Frontal cortex (tissue), 2 donors: ENCODE measurements around the gene ASPHD2.

DNA sequence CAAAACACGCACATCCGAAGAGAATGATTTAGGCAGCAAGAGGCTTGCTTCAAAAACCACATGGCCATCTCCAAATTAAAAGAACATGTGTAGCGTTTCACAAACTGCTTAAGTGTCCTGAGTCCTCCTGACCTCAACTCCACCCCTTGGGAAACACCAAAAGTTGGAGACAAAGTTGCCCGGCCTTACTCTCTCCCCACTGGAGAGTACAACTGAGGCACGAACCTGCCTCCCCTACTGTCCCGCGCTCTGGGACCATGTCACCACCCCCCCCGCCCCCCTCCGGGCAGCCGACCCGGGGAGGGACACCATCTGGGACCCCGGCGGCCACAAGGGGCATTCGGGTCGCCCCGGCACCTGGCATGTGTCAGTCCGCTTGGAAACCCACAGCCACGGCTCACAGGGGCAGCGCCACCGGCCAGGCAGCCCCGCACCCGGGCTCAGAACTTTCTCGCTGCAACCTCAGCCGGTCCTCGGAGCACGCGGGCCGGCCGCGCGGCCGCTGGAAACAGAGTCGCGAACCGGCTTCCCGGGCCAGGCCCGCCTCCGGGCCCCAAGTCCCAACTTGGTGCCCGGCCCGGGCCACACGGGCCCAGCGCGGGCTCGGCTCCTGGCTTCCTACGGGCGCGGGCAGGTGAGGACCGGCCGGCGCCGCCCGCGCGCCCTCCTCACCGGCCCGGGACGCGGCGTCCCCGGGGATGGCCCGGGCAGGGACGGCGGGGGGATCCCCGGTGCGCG, 160.0 kb upstream of the GRK3 start:
- RAMPAGE, long total RNA = no peak

GRCh38 chr22:25406522-25406742, 158.0 kb upstream of the GRK3 start:
- RAMPAGE, long total RNA = no peak

DNA sequence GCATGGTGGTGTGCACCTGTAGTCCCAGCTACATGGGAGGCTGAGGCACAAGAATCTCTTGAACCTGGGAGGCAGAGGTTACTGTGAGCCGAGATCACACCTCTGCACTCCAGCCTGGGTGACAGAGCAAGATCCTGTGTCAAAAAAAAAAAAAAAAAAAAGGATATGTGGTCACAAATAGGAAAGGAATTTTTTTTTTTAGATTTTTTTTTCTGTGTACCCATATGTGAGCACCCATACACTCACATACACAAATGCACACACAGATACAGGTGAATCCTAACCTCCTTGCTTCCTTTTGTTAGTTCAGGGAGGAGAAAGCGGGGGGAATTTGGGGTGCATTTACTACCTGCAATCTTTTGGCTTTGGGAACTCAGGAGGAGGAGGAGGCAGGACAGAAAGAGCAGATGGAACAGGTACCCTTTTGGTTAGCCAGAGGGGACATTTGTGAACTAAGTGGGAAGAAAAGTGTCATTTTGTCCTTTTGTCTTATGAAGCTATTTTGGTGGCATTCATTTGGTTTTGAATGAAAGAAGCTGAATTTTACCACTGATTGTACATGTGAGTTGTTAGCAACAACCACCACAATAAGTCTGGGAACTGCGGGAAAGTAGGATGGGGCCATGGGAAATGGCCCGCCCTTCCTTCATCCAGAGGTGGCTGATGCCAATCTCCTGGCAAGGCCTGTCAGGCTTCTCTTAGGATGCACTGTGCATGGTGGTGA, 92.9 kb upstream of the GRK3 start:
- RAMPAGE, long total RNA = no peak

DNA sequence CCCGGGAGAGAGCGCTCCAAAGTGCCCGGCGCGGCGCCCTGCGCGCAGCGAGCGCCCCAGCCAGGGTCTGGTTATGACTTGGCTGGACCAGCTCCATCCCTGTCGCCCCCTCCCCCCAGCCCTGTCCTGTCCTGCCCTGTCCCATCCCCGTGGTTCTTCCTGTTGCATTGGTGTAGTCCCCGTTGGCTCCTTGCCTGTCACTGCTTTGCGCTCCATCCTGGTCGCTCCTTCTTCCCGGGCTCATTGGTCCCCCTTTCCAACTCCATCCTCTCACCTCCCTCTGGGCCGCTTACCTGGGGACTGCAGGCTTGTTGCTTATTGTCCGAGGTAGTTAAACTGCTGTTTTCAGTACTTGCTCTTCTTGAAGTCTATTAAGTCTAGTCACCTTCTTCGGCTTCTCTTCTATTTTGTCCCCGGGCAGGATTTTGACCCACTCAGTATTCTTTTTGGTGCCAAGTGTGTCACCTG, 907 bp downstream of the GRK3 start:
- RAMPAGE, long total RNA = no peak

- RAMPAGE, long total RNA = no peak
Measured at GRCh38 chr22:25749219-25750209, 7.5 kb downstream of the MYO18B start.

- RAMPAGE, long total RNA = no peak
Measured at GRCh38 chr22:26428741-26429788, at the start of gene ASPHD2. Gene ASPHD2, plus strand, starts transcription at chr22:26429260.

- RAMPAGE, long total RNA = no peak
Measured at GRCh38 chr22:26528338-26528879, 16.1 kb upstream of the TFIP11 start.

DNA sequence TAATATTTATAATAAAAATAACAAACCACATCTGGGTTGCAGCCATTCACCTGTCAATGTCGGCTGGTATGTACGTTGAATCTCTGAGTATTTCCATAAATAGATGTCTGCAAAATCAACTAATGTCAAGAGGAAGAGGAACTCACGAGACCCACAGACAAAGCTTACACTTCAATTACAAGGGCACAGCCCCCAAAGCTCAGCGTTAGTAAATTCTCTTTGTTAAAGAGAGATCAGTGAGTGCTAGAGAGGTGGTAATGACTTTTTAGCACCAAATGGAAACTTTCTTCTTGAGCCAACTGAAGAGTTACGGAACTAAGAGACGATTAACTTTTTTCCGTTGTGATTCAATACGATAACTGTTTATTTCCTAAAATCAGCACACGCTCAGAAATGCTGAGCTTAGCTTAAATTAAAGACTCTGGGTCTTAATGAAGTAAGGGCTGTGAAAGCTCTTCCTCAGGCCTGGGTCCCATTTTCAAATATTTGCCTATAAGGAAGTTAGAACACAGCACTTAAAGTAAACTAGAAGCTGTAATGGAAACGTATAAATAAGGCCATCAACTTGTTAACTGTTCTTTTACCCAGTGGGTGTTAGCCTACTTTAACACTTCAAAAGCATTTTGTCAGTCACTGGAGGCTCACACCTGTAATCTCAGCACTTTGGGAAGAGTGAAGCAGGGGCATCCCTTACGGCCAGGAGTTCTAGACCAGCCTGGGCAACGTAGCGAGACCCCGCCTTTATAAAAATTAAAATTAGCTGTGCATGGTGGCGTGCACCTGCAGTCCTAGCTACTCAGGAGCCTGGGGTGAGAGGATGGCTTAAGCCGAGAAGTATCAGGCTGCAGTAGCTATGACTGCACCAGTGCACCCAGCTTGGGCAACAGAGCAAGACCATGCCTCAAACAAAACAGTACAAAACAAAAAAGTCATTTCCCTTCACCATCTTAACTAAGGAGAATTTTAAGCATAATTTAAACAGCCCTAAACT, 22.9 kb upstream of the TFIP11 start:
- RAMPAGE, long total RNA = no peak

DNA sequence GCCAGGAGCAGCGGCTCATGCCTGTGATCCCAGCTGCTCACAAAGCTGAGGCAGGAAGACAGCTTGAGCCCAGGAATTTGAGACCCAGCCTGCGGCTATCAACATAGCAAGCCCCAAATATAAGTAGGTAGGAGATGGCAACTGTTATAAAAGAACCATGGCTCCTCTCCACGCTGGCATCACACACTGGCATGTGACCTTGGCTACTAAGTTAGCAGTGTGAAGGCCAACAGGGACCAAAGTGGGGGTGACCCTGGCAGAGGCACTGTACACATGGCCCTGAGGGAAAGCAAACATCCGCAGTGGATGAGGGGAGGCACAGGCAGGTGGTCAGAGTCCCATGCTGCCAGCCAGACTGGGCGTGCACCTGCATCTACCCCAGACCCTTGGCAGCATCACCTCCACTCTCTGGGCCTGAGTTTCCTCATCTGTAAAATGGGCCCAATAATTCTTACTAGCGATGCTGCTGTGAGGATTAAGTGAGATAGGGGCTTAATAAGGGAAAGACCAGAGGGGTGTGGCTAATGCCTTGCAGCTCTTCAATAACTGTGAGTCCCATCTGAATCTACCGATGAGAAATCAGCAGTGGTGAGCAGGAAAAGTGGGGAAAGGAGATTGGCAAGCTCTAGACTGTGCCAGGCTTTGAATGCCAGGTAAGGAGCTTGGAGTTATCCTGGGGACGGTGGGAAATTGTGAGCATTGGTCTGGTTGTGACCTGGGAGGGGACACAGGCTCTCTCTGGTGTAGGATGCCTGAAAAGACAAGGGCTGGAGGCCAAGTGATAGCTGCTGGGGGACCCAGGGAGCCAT, 32.8 kb downstream of the TPST2 start:
- RAMPAGE, long total RNA = no peak

- RAMPAGE, long total RNA = no peak
Measured at GRCh38 chr22:26568221-26568792, 21.6 kb downstream of the TPST2 start.

DNA sequence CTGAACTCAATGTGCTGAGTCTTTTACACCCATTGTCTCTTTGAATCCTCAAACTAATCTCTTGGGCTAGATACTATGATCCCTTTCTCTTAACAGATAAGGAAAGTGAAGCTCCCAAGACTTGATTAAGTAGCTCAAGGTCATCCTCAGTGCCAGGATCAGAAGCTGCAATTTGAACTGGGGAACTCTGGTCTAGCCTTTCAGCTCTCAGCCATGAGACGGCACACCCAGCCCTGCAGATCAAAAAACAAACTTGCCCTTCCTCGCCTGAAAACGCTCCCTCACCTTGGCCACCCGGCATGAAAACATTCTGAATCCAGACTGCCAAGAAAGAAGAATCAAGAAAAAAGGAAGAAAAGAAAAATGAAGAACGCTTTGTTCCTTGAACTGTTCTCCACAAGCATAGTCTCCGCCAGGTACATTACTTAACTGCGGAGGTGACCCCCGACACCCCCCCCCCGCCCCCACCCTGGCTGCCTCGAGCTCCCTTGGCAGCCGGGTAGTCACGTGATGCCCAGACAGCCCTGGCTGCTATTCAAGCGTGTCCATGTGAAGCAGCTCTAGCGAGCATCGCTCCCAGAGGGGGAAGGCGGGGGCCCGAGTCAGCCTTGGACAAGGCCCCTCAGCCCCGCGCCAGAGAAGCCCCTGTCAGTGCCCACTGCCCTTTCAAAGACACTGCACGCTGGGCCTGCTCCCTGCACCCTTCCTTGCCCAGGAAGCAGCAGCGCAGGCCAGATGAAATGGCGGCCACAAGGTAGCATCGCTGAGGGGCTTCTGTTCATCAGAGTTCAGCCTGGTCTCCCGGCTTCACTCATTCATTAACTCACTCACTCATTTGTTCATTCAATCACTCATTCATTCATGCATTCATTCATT, 486.9 kb downstream of the CRYBA4 start:
- RAMPAGE, long total RNA = no peak

DNA sequence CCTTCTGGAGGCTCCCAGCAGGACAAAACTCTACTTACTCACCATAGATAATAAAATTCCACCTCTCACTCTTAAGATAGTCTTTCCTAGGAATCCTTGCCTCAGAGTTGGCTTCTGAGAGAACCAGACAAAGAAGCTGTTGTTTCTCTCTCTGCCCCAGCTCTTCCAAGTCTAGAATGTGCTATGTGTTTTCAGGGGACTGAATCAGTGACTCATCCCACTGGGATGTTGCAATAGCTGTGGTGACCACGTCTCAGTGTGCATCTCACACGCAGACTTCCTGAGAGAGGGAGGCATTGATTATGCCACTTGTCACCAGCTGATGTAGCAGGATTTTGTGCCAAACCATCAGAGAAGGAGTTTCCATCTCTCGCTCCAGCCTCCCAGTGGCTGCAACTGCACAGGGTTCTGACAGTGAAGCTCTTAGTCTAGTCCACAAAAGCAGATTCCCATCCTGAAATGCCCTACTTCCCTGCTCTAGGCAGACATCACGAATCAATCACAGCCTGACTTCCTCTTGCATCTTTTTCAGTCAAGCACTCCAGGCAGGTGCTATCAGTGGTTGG, 491.4 kb downstream of the CRYBA4 start:
- RAMPAGE, long total RNA = no peak

GRCh38 chr22:27195085-27195477, 573.3 kb downstream of the CRYBA4 start:
- RAMPAGE, long total RNA = no peak

DNA sequence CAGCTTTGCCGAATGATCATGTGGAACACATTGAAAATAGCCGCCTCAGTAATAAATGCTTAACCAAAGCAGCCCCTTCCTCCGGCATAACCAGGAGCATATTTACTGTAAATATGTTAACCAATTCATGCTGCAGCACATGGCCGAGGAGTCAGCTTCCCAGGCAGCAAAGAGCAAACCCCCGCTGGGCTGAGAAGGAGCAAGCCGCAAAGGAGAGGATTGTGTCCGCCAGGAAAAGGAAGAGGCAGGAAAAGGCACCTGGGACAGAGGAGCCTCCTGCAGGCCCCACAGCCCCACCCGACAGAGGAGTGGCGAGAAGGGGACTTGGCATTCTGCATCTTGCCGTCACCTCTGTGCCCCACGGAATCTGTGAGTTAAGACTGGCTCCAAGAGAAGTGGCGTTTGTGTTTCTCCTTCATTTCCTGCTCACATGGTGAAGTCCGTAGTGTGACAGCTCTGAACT, 489.9 kb downstream of the MN1 start:
- RAMPAGE, long total RNA = no peak

GRCh38 chr22:27474824-27475260, 326.7 kb downstream of the MN1 start:
- RAMPAGE, long total RNA = no peak

DNA sequence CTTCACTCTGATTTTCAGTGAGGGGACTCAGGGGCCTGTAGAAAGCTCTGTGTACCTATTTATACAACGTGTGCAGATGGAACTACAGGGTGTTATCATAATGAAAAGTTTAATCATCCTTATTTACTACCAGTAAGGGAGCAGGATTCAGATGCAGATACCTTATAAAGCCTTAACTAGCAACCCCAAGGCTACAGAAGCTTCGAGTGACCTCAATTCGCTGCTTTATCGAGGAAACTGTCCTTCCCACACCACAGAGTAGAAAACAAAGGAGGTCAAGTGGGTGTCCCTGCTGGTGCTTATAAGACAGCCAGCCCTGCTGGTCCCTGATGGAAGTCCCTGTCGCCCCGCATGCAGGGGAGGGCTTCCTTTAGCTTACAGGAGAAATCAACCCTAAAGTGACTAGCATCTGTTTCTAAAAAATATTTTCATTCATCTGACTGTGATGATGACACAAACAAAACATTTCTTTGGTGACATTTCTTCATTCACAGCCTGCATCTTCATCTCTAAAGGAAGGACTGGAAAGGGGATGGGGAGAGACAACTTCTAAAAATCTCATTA, 7.3 kb downstream of the MN1 start:
- RAMPAGE, long total RNA = no peak

DNA sequence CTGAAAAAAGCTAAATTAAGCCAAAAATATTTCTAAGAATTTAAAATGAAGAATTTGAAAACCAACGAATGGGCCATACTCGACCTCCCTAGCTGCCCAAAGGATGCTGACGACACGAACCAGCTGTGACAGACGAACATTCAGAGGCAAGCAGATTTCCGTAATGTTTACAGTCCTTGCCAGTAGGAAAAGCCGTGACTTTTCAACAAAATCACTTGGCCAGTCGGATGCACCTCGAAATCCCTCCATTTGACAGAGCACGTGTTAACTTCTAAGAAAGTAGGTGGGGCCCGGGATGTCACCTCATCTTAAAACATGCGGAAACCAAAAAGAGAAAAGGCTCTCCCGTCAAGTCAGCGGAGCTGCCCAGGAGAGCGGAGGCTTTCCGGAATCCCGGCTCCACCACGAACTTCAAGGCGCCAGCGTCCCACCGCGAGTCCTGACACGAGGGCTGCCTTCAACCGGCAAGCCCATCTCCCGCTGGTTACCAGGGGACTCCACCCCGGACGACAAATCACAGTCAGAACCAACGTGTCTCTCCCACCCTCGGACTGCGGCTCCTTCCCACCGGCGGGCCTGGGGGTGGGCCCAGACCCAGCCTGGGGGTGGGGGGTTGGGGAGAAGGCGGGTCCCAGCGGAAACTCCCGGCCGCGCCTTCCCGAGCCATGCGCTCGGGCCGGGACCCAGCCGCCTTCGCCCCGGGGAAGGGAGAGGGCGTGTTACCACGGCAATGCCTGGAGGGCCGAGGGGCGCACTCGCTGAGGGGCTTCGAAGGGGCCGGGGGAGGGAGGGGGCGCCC, 602 bp downstream of the PITPNB start:
- RAMPAGE, long total RNA = no peak

DNA sequence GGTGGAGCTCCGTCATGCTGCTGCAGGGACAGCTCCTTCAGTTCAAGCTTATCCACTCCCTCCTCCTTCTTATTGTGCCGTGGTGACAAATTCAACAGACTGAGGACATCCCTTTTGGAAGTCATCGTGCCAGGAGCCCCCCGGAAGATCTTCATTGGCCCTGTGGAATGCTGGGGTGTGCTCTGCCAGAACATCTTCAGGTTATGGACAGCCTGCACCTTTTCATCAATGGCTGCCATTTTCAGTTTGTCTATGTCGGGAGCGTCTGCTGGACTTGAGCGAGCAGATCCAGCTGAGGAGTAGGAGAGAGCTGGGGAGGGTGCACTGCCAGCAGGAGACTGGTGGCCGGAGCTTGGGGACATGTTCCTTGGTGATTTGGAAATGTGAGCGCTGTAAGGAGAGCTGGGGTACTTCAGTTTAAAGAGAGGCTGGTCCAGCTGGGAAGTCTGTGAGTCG, 63.4 kb upstream of the PITPNB start:
- RAMPAGE, long total RNA = no peak

GRCh38 chr22:28281616-28282096, 362.6 kb upstream of the PITPNB start:
- RAMPAGE, long total RNA = no peak

DNA sequence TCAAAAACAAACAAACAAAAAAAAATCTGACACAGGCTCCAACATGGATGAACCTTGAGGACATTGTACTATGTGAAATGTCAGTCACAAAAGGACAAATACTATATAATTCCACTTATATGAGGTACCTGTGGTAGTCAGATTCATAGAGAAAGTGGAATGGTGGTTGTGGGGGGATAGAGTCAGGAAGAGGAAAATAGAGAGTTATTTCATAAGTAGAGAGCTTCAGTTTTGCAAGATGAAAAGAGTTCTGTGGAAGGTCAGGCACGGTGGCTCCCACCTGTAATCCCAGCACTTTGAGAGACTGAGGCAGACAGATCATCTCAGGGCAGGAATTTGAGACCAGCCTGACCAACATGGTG, 12.3 kb downstream of the HSCB start:
- RAMPAGE, long total RNA = no peak